Cytotoxic T cell (primary cell): ENCODE measurements around the gene ABCC4.

GRCh38 chr13:80504521-80504817 is 163.5 kb upstream of the SPRY2 start:
- PRO-cap, 2 experiments: no peak in any of the 2 experiments

GRCh38 chr13:80547891-80548398 is 207.0 kb upstream of the SPRY2 start:
- PRO-cap, 2 experiments: no peak in any of the 2 experiments

DNA sequence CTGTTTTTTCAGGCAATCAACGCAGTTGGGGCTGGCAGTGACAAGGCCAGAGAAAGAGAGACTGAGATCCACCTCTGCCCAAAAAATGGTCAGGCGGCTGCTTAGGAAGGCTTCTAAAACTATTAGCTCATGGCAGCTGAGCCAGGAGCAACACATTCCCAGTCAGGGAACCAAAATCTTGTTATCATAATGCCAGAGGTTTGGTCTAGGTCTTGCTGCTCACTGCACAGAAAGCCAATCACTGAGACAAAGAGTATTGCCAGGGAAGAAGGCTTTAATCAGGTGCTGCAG is 854.6 kb downstream of the SLITRK6 start:
- PRO-cap, 2 experiments: no peak in any of the 2 experiments

DNA sequence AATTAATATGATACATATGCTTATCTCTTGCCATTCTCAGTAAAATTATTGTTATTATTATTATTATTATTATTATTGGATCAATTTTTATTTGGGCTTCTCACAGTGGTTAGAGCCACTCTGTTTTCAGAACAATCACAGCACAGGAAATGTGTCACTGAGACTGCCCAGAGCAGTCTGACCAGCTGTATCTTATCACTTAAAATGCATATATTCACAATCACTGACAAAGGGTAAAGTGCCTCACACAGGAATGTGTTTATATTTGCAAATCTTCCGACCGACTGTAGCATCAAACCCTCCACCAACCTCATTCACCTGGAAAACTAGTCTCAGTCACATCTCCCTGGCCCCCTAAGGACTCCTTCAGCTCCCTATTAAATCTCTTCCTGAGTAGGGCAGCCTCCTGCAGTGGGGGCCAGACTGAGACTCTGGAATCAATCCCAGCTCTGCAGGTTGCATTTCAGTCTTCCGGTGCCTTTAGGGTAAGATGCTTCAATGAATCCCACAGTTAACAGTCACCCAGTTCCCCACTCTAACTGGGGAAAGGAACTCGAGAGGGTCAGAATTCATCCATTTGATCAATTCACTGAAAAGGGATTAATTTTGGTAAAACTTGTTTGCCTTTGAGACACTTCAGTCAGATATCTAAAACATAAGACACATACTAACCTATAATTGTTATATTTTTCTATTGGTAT is 738.2 kb upstream of the SLITRK5 start:
- PRO-cap, 2 experiments: no peak in any of the 2 experiments

DNA sequence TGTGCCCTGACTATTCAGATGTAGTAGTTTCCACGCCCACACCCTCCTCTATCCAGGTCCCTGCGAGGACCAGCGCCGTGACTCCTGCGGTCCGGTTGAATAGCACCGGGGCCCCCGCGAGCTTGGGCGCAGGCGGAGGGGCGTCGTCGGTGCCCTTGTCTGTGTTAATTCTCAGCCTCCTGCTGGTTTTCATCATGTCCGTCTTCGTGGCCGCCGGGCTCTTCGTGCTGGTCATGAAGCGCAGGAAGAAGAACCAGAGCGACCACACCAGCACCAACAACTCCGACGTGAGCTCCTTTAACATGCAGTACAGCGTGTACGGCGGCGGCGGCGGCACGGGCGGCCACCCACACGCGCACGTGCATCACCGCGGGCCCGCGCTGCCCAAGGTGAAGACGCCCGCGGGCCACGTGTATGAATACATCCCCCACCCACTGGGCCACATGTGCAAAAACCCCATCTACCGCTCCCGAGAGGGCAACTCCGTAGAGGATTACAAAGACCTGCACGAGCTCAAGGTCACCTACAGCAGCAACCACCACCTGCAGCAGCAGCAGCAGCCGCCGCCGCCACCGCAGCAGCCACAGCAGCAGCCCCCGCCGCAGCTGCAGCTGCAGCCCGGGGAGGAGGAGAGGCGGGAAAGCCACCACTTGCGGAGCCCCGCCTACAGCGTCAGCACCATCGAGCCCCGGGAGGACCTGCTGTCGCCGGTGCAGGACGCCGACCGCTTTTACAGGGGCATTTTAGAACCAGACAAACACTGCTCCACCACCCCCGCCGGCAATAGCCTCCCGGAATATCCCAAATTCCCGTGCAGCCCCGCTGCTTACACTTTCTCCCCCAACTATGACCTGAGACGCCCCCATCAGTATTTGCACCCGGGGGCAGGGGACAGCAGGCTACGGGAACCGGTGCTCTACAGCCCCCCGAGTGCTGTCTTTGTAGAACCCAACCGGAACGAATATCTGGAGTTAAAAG is 6.3 kb downstream of the SLITRK5 start:
- PRO-cap, 2 experiments: no peak in any of the 2 experiments

GRCh38 chr13:90495499-90495807 is 903.0 kb upstream of the GPC5 start:
- PRO-cap, 2 experiments: no peak in any of the 2 experiments

DNA sequence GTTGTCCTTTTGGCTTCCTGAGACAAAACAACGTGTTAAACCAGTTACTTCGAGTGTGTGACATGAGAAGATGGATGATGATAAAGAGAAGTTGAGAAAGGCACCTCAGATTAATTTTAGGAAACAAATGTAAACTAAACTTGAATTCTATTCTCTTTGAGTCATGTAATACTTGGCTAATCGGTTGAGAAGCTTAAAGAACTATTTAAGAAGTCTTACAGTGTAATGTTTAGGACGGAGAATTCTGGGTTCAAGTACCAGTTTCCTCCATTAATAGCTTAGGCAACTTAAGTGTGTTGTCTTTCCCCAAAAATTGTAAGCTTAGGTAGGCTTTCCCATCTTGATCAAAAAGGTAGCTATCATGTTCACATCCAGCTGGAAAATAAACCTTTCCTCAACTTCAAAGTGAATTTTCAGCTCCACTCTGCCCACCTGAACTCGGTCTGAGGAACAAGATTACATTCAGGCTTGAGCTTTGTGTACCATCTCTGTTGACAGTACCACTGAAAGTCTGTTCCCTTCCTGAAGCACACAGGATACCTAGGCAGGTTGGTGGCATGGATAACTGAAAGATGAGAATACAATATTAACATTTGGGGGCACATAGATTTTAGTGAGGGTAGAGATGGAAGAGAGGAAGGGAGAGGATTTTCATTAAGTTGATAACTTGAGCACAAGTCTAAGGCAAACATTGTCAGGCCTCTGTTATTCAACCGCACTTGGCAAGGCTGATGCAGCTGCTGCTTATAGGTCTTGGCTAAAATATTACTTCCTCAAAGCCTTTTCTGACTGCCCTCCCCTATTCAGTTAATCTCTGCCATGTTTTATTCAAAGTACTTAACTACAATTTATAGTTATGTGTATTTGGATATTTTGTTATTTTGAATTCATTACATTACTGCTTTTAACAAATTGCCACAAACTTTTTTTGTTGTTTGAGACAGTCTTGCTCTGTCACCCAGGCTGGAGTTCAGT is 40.2 kb upstream of the GPC5 start:
- PRO-cap, 2 experiments: no peak in any of the 2 experiments

DNA sequence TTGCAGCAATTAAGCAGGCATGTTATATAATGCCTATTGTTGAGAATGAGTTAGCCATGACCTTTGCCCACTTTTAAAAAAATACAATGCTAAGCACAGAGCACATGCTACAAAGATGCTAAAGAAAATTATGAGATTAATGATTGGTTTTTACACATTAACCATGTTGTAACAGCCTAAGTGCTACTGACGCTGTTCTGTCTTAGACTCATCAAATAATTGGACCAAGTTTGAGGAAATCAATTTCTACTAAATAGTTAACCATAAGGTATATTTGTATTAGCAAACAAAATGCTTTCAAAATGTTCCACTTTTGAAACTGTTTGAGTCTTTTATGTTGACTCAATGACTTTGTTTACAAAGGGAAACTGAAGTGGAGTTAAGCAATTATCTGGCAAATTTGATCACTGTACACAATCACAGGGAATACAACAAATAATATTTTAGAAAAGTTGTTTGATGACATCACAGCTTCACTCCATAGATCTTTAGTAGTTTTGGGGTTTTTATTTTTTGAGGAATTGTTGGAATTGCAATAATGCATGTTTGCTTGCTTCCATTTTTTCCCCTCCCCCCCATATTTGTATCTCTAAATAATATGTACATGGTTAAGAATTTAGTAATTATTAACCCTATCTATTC is 36.5 kb upstream of the GPC5 start:
- PRO-cap, 2 experiments: no peak in any of the 2 experiments

GRCh38 chr13:92135509-92135874 is 737.1 kb downstream of the GPC5 start:
- PRO-cap, 2 experiments: no peak in any of the 2 experiments

DNA sequence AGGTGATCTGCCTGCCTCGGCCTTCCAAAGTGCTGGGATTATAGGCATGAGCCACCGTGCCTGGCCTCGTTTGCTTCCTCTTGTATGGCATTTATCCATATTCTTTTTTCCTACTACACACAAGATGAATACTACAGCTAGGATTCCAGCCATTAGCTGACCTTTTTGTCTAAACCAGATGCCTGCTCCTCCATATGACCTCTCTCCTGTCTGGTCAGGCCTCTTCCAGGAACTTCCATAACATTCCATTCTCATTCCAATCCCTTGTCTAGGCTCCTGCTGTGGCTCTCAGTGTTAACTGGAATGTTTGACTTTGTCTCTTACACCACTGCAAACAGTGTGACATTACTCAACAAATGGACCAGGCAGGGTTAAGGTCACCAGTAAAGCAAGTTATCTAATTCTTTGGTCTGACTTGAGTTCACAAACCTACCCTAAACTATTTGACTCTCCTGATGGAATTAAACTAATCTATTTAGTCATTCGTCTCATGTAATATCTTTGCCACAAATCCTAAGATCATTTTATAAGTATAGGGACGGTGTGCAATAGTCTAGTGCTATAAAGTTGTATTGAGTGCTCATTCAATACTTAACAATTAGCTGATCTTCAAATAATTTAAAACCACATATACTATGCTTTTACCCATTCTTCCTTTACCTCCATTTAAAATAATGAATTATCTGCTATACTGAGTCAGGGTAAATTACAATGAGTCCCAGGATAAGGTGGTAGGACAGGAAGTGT is 2.0 kb upstream of the GPC6 start:
- PRO-cap, 2 experiments: no peak in any of the 2 experiments

GRCh38 chr13:93341482-93341842 is 114.9 kb downstream of the GPC6 start:
- PRO-cap, 2 experiments: no peak in any of the 2 experiments

GRCh38 chr13:94711887-94712164 is 519 bp downstream of the SOX21 start:
- PRO-cap, 2 experiments: no peak in any of the 2 experiments

GRCh38 chr13:95185754-95186263 is 115.4 kb downstream of the ABCC4 start:
- PRO-cap, 2 experiments: peak in 1 of 2 experiments; most common minus-strand start chr13:95186039 (in 1)

DNA sequence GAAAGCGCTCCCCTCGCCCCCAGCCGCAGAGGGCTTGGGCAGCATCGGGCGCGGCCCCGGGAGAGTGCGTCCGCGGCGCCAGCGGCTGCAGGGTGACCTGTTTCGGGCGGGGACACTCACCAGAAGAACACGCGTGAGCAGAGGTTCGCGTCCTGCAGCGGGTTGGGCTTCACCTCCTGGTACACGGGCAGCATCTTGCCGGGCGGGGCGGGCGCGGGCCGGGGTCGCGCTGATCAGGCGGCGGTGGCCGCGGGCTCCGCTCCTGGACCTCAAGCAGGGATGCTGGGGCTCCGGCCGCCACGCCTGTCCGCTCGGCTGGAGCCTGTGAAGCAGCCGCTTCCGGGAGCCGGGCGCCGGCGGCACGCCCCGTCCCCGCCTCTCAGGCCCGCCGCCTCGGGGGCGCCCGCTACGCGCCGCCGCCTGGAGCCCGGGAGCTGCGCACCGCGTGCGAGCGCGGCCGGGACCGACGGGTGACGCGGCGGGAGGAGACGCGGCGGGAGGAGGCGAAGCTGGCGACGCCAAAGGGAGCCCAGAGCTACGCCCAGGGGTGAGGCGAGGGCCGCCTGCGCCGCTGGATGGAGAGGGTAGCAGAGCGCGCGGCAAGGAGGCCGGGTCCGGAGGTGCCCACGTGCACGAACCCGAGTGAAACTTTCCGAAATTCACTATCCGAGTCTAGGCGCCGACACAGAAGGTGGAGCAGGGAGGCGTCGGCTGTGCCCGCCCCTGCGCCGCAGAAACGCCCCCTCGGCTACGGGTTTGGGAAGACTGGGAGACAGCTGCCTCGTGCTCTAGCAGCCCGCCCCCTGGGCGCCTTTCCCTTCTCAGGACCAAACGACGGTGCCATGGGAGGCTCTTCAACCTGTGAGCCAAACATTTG is at the start of gene ABCC4:
Gene ABCC4, minus strand, starts transcription at position 331 of the 877 bp plus-strand sequence.
- PRO-cap, 2 experiments: no peak in any of the 2 experiments

DNA sequence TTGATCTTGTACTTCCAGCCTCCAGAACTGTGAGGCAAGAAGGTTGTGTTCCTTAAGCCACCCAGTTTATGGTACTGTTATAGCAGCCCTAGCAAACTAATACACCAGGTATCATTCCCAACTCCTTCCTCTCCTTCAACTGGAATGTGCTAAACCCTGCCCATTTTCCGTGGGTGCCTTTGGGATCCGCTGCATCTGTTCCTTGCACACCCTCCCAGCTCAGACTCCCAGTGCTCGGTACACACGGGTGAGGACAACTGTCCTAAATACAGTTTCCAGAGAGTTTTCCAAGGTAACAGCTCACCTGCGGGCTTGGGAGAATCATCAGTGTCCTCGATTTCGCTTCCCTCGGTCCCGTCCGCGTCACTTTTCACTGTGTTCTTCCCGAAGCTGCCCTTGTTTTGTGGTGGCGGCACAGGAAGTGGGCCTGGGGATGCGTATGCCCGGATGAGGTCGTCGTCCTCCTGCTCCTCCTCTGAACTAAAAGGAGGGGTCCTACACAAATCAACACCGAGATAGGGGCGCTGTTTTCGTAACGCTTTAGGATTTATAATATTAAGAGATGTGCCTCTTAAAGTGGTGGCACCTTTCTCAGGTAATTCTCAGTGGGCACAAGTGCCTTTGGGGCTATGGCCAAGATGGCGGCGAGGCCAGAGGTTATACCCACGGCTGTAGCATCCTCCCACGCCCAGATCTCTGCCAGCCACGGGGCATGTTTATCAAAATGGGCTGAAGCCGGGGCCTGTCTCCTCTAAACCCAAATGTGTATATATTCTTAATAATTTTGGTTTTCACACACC is 34.9 kb downstream of the CLDN10 start:
- PRO-cap, 2 experiments: no peak in any of the 2 experiments

DNA sequence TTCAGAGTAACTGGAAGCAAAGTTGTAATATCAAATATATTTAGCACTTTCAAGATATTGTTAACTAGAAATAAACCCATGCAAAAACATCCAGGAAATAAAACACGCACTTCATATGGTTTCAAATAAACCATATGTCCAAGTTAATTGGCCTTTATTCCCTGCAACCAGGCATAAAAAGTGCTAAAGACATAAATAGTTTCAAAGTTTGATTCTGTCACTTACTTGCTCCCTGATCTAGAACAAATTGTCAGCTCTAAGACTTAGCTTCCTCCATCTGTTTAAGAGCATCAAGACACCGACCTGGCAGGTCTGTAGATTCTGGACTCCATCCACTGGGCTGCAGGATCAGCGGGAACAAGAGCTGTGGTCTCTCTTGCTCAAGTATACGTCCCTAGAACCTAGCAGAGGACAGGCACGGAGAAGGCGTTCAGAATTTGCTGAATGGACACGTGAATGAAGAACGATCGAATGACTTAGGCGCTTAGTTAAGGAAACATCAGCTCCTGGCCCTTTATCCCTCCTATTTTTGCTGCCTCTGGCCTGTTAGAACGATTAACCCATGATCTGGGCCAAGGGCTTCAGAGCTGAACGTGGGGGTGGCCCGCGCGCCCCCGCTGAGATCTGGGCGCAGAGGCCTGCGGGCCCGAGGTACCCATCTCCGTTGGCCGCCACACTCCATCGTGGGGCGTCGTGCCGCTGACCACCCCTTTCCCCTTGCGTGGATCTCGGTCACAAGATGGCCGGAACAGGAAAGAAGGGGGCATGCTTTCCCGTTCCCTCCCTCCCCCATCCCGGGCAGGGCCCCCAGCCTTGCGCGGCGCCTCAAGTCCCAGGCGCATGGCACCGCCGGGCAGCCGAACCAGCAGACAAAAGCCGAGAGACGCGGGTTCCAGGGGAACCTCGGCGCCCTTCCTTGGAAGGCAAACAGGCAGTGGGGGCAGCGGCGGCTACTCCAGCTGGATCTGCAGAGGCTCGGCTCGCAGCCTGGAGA is 911 bp downstream of the DZIP1 start:
- PRO-cap, 2 experiments: no peak in any of the 2 experiments

DNA sequence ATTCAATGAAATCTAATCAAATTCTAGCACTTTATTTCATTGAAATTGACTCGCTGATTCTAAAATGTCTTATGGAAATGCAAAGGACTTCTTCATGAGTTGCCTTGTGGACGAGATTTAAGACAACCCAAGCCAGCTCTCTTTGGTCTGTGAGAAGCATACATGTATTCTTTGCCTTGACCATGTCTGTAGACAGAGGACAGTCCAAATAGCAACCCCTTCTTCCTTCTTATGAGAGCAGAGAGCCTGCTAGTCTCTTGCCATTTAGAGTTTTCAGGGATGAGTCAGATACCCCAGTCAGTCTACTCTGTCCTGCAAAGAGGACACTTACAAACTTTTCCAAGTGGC is 36.6 kb downstream of the DNAJC3 start:
- PRO-cap, 2 experiments: no peak in any of the 2 experiments

DNA sequence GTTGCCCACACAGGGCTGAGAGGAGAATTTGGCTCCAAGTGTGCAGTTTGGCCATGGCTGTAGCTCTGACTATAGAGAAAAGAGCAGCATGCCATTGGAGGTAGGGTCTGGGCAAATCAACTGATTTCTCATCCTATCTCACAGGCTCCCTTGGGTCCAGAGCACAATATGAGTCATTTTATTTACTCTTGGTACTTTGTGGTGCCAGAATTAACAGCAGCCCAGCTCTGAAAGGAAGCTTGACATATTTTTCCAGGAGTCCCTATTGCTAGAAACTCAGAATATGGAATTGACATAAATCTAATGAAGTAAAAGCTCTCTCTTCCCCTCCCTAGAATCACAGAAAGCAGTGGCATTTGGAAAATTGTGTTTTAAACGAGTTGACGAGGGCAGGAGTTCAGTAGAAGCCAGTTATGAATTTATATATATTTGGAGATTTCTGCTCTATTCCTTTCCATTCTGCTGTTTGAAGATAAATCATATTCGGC is 357.8 kb downstream of the OXGR1 start:
- PRO-cap, 2 experiments: no peak in any of the 2 experiments

DNA sequence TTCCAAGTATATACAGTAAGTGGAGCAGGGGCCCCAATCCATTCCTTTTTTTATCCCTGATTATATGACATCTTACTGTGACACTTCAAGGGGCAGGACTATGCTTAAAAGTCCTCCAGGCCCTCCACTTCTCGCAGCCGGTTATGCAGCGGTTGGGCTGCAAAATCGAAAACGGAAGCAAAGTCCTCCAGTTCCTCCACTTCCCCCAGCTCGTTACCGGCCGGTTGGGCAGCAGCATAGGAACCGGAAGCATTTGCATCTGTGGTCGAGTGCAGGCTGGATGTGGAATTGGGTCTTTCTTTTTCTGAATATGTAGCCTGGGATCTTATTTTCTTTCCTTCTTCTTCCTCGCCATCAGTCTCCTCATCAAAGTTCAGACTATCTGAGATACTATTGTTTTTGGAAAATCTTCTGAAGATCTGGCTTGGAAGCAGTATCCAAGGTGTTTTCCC is 46.1 kb downstream of the OXGR1 start:
- PRO-cap, 2 experiments: no peak in any of the 2 experiments

DNA sequence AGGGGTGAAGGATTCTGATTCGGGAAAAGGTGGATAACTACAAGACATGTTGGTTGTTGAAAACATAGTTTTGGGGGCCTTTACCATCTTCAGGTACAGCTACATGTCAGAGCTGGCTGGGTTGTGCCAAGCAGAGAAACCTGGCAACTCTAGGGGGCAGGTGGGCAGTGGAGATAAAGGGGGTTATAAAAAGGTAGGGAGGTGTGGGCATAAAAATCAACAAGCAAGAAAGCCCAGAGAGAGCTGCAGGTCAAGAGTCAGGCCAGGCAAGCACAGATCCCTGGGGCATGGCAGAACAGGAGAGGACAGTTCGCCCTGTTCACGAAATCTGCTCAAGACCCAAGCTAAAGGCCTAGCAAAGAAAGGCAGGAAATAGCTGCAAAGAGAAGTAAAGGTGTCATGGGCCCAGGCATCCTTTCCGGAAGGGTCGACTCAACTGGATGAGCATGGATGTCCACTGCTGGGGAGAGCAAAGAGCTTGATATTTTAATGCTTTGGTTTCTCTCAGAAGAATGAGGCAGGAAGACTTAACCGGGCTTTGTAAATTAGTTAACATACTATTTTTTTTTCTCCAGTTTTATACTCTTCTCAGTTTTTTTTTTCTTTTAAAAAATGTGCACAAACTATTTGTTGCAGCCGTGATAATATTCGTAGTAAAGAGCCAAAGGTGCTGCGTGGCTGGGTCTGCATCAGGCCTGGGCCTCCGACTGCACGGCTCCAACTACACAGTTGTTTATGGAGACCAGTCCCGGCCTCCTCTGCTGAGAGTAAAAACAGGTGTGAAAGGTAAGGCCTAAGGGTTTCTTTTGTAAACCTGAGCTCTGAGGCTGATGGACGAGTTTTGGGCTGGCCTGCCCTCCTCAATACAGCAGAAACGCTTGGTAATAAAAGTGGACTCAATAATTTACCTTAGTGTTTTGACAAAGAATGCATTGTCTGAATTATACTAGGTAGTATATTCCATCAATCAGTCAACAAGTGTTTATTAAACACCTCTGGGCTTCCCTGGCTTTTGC is 3.6 kb downstream of the MBNL2 start:
- PRO-cap, 2 experiments: peak in 1 of 2 experiments; most common minus-strand start position 346 of the sequence (in 1)